Ascending aorta (tissue), 1 donor: Measurements from ENCODE around the genes FAM205A, PHF24, GBA2 and FAM221B.

- PRO-cap, result no peak
These were observed 1.4 kb upstream of the ARID3C start for GRCh38 chr9:34630347-34630655.

- PRO-cap, result no peak
These were observed at the start of gene FAM205A for GRCh38 chr9:34729167-34729738. Gene FAM205A, minus strand, starts transcription at chr9:34729488.

DNA sequence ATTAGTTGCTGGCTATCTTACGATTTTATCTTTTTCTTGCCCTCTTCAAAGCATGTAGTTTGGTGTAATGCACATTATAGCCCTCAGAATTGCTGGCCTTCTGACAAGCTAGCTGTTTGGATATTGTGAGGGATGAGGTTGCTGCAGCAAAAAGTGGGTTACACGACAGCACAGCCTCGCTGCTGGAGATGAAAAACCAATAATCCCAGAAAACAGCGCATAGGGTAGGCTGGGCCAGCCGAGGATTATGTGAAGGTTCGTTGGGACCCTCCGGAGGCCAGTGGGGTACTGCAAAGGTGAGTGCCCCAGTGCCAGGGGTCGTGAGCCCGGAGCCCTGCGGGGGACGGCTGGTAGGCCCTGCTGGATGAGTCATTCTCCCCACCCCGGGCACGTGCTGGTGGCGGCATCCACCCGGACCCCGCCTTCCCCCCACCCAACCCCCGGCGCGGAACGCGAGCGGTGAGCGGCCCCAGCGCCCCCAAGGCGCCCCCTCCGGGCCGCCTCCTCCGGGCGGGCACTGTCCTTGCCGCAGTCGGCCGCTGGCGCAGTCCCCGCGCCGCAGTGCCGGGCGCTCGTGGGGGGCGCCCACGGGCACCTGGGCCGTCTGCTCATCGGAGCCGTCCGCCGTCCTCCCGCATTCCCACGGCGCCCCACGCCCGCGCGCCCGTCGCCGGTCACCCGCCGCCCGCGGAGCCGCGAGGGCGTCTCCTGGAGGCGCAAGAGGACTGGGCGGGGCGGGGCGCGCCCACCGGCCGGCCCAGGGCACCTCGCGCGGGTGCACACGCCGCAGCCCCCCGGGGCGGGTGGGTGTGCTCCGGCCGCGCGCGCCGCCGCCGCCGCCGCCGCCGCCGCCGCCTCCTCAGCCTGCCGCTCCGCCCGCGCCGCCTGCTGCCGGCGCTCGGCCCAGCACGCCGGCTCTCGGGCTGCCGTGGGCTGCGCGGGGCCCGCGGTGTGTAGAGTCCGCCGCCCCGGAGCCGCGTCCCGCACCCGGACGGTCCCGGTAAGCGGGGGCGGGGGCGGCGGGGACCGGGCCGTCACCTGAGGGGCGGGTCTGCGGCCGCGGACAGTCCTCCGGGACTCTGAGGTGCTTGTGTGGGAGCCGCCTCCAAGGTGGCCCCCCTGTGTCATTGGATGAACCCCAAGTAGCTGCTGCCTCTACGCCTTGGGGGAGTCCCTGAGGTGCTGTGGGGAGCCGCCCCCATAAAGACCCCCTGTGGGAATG lies at the start of gene PHF24:
Gene PHF24 (plus strand): TSS at position 884 of the 1,222 bp plus-strand sequence.
- PRO-cap, result unidirectional peak, minus-strand start at position 861 of the sequence

DNA sequence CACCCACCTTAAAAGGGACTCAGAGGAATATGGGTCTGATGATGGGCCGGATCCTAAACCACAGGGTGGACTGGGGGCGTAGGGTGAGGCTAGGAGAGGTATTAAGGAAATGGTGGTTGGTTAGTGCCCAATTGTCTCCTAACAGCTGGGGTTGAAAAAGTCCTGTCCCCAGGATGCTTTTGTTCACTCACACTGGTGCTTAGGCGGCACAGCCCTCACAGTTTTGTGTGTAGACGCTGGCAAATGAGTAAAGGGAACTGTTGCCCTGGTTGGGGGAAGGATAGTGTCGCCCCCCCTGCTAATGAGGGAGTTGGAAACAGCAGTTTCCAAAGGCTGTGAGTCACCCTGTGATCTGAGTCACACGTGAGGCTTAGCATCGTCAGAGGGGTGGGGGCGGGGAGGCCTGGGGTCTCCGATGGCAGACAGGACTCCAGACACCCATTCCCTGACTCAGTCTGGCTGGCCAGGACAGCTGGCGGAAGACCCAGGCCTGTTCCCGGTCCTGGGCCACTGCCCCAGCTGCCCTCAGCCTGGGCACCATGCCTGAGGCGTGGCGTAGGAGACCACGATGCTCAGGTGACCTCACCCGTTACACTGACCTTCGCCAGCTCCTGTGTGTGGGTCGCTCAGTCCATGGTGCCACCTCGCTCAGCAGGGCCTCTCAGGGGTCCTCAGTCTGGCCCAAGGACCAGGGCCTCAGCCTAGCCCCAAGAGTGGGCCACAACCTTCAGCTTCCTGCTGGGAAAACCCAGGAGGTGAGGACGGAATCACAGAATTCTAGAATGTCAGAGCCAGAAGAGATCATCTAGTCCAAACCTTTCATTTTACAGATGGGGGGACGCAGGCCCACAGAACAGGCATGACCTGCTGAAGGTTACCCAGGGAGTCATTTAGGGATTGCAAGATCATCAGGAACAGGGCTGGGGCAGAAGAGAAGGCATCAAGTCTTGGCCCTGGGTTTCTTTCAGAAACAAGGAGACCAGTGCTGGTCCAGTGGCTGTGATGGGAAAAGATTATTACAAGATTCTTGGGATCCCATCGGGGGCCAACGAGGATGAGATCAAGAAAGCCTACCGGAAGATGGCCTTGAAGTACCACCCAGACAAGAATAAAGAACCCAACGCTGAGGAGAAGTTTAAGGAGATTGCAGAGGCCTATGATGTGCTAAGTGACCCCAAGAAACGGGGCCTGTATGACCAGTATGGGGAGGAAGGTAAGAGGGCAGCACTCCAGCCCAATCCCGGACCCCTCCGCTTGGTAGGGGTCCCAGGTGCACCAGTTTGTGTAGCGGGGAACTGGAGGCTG lies 3.1 kb downstream of the DNAJB5 start:
- PRO-cap, result bidirectional peak, plus-strand start at position 453 of the sequence, minus-strand start at position 303 of the sequence

GRCh38 chr9:35036048-35036766 lies 5.8 kb upstream of the C9orf131 start:
- PRO-cap, result no peak

GRCh38 chr9:35070193-35070398 lies 2.3 kb downstream of the VCP start:
- PRO-cap, result no peak

- PRO-cap, result unidirectional peak, minus-strand start at chr9:35070945
These were observed 1.7 kb downstream of the VCP start for GRCh38 chr9:35070669-35071159.

GRCh38 chr9:35114775-35115600 lies 674 bp downstream of the ATOSB start:
- PRO-cap, result no peak

- PRO-cap, result no peak
These were observed 46.9 kb downstream of the UNC13B start for GRCh38 chr9:35208737-35209160.

GRCh38 chr9:35398680-35399350 lies 91.1 kb upstream of the RUSC2 start:
- PRO-cap, result no peak

- PRO-cap, result no peak
These were observed 4.0 kb downstream of the TESK1 start for GRCh38 chr9:35608681-35609822.

DNA sequence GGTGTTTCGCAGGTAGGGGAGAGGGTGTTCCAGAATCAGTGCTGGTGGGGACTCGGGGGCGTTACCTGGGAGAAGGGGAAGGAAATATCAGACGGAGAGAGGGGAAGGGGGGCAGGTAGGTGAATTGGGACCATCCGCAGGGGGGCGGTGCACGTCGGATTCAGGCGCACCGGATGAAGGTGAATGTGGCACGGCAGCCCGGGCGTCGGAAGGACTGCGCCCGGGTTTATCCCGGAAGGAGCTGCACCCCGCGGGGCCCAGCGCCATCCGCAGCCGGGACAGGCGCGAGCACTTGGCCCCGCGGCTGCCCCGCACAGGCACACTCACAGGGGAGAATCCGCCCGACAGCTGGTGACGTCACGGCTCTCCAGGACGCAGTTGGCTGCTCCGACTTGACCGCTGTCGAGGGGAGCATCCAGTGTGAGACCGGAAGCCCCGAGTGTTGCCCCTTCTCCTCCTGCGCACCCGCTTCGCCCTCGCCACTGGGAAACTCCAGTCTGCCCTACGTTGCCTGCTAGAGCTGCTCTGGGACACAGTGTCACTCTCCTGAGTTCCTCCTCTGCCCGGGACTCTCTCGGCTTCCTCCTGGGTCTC lies 1.3 kb downstream of the CD72 start:
- PRO-cap, result no peak

- PRO-cap, result no peak
These were observed 5.2 kb downstream of the TPM2 start for GRCh38 chr9:35684219-35685209.

- PRO-cap, result no peak
These were observed 3.5 kb downstream of the TPM2 start for GRCh38 chr9:35686300-35686623.

DNA sequence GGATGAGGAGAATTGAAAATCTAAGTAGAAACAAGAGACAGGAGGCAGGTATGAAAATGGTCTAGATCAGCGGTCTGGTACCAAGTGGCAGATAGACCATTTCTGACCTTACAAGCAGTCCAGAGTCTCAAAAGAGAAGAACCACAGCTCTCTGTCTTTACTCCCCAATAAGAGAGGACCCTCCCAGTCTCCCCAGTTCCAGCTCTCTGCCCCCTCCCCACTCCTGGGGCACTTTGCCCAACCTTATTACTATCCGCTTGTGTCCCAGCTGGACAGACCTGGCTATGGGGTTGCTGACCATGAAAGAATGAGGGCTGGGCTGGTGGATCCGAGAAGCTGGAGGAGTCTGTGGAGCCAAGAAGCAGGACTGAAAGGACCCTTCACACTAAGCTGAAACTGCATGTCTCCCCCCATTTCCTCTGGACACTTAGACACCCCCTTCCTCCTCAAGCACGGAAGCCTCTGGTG lies 4.6 kb downstream of the TLN1 start:
- PRO-cap, result no peak

DNA sequence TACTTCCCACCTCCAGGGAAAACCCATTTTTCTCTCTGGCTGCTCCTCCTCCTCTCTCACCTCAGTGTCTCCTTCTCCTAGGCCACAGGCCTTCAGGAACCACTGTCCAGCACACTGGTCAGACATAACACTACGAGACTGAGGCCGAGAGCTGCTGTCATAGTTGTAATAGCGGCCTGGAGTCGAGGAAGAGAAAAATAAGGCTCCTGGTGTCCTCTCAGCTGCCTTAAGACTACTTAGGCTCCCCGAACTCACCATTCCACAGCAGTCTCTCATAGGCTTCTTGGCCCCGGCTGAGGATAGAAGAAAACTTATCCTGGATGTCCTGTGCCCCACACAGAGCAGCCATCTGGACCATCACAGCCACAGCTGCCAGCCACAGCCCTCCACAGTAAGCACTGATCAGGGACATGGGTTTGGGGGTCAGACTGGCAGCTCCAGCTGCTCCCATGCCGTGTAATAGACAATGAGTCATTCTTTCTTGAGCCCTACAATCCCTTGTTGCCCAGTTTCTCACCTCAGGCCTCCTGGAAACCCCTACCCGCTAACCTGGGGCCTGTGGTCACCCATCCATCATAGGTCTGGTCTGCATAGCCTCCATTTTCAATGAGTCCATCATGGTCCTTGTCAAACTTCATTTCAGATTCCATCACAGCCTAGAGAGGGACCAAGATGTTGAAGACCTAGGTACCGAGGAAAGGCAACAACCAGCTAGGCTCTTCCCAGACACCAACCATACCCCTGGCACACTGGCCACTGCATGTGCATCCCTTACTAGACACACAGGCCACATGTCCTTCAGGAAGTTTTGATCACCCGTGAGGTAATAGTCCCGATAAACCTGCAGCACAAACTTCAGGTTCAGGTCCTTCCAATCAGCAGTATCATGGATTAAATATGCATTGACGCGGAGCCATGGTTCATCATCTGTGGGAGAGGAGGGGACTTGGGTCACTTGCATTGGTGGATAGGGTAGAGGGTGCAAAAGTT lies 5.8 kb downstream of the CREB3 start:
- PRO-cap, result no peak

DNA sequence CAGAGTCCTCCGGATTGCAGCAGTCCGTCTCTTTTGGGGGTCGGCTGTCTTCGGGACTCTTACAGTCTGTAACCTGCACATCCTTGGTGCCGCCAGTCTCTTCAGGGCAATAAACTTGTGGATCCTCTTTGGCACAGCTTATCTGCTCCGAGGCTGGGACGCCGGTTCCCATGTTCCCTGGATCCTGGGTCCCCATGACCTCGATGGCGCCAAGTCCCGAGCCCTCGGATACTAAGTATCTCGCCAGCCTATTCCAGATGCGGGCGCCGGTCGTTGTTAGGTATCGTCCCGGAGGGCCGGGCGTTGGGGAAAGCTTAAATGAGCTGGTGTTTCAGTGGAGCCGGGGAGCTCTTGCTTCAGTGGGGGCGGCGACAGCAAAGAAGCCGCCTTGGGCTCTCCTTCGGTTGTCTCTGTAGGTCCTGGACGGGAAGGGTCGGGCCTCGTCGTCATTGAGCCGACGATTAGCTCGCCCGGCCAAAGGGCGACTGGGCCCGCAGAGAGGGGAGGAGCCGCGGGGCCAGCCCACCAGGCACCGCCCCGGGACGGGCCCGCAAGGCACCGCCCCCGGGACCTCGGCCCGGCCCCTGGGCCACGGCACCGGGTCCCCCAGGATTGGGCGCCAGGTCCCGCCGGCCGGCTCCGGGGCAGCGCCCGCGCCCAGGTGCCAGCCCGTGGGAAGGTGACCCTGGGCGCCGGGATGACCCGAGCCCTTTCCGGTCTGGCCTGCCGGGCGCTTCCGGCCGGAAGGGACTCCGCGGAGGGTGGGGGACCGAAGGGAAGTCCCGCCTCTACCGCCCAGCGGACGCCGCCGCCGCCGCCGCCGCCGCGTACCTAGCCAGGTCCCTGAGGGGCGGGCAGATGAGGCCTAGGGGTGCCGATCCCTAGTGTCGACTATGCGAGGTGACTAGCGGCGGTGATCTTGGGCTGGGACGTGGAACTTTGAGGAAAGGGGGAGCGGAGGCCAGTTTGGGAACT lies at the start of gene GBA2:
Gene GBA2 (minus strand): TSS at position 720 of the 975 bp plus-strand sequence.
- PRO-cap, result unidirectional peak, minus-strand start at position 451 of the sequence; bidirectional peak, plus-strand start at position 778 of the sequence, minus-strand start at position 697 of the sequence

GRCh38 chr9:35760498-35761145 lies 6.5 kb upstream of the MSMP start:
- PRO-cap, result no peak

GRCh38 chr9:35770901-35771380 lies 16.9 kb upstream of the MSMP start:
- PRO-cap, result no peak

DNA sequence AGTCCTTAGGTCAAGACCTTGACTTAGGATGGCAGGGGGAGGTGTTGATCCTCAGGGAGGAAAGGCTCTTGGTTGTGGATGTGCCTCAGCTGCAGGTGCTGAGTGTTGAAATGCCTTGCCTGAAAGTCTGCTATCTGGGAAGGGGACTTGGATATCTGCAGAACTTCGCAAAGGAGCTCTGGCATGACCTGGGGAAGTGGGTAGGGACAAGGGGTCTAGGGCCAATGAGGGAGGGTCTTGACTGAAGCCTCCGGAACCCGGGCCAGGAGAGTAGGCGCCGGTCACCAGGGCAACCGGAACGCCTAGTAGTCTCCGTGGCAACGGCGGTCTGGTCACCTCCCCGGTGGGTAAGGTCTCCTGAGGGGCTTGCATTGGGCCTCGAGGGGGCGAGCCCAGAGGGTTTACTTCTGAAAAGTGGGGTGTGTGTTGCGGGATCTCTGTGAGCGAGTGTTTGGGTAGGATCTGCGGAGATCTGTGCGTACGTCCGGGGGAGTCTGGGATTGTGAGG lies at the start of gene FAM221B:
Gene FAM221B (minus strand): TSS at position 243 of the 508 bp plus-strand sequence.
- PRO-cap, result no peak